Daoy (cell line): ENCODE results near the genes FAM50A, SMIM9 and F8.

- RAMPAGE, long total RNA, result no peak
Measured at GRCh38 chrX:154443539-154444878, at the start of gene FAM50A. FAM50A (plus strand) TSS chrX:154444141.

- RAMPAGE, long total RNA, result no peak
Measured at GRCh38 chrX:154515090-154515584, 895 bp downstream of the FAM3A start.

DNA sequence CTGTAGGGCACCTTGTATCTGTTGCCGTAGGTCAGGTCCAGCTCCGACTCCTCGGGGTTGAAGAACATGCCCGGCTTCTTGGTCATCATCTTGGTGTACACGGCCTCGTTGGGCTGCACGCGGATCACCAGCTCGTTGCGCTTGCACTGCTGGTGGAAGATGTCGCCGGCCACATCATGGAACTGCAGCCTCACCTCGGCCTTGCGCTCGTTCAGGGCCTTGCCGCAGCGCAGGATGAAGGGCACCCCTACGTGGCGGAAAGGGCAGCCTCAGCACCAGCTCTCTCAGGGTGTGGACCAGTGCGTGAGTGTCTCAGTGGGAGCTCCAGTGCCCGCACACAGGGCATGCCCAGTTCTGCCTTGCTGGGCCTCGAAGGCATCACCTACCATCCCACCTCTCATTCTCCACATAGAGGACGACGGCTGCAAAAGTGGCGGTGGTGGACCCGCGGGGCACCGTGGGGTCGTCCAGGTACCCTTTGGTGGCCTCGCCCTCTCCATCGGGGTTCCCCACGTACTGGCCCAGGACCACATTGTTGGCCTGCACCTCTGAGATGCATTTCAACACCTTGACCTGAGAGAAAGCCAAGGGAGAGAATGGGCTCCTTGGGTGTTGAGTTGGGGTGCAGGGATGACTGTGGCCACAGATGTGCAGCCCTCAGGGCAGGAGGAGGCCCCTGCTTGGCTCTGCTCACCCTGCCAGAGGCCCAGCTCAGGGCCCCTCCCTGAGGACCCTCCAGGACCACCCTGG lies 13.9 kb downstream of the G6PD start:
- RAMPAGE, long total RNA, result no peak

DNA sequence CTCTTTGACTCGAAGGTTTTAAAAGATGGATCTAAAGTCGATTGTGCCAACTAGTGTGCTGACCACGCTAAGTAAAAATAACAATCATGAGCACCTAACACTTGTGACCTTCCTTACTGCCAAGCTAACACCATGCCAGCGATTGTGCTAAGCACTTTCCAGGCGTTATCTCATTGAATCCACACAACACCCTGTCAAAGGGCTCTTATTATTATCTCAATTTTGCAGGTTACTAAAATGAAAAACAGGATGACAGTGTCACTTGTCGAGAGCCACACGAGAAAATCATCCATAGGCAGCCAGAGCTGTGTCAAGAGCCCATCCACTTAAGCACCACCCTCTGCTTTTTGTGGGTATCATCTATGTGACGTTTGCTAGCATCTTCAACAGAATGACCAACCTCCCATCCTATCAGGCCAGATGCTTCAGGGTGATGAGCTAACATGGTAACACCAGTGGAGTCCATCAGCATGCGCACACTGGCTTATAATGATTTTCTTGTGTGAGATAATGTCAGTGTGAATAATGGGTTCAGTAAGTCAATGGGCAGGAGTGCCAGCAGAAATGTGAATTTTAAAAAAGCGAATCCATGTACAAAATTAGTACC lies 929 bp upstream of the GAB3 start:
- RAMPAGE, long total RNA, result no peak

DNA sequence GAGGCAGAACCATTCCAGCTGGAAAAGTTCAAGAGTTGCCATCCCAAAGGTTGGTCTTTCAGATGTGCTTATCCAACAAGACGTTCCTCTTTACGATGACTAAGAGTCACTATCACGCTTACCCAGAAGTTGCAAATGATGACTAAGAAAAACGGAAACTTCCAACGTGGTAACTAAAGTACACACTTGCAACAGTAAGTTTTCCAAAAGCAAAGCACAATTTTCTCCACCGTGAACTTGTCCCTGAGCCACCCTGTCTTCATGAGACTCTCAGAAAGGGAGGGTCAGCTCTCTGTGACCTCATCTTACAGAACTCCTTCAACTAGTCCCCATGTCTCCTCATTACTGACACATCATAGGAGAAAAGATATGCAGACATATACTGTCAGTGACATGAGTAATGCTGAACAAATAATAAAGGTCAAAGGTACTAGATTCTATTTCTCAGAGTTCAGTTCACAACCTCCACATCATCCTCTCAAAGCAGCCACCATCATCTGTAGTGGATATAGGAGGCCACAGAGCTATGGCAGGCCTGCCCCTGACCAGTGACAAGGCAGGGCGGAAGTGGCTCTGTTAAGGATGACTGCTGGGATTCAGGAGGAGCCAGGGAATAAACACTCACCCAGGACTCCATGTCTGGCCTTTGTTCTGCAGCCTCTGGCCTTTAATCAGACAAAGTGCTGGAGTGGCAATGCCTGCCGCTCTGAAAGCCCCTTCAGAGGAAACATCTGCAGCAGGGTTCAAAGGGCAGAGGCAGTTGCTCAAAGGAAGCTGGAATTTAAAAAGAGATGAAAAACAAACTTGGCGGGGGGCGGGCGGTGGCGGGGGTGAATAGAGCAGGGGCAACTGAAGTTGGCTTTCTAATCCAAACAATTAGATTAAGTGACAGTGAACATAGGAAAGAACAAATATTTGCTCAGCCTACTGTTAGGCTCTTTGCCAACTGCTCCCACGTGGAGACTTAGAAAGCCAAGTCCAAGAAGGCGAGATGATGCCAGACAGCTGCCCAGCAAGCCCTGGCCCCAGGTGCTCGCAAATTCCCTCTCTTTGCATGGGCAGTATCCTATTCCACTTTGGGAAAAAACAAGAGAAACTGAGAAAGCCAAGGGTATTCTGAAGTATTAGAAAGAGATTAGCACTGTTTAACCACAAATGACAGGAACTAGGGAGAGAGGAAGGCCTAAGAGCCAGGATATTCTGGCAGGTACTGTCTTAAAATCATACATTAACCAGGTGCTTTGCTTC lies 5.7 kb downstream of the MPP1 start:
- RAMPAGE, long total RNA, result no peak

- RAMPAGE, long total RNA, result no peak
Measured at GRCh38 chrX:154834496-154834713, at the start of gene SMIM9. SMIM9 (minus strand) TSS chrX:154834662.

- RAMPAGE, long total RNA, result no peak
Measured at GRCh38 chrX:154987886-154988304, 34.6 kb downstream of the F8 start.

DNA sequence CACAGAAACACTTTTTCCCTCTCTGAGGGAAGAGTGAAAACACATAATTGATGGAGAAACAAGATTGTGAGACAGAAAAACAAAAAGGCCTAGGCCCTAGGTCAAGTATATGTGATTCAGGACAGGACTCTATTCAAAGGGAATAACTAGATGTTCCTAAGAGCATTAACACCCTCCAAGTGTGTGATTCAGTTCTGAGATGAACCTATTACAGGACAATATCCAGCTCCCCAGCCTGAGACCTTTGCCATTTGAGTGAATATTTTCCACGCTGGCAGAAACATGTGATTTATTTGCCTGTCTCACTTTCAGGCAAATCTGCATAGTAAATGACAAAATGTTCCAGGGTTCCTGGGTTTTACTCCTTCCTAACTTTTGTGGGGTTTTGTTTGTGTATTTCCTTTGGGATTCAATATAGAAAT lies 12.7 kb downstream of the F8 start:
- RAMPAGE, long total RNA, result no peak

GRCh38 chrX:155022146-155023137 lies at the start of gene F8:
F8 (minus strand) TSS chrX:155022723.
- RAMPAGE, long total RNA, result no peak

- RAMPAGE, long total RNA, result no peak
Measured at GRCh38 chrX:155216626-155217293, 500 bp downstream of the VBP1 start.

DNA sequence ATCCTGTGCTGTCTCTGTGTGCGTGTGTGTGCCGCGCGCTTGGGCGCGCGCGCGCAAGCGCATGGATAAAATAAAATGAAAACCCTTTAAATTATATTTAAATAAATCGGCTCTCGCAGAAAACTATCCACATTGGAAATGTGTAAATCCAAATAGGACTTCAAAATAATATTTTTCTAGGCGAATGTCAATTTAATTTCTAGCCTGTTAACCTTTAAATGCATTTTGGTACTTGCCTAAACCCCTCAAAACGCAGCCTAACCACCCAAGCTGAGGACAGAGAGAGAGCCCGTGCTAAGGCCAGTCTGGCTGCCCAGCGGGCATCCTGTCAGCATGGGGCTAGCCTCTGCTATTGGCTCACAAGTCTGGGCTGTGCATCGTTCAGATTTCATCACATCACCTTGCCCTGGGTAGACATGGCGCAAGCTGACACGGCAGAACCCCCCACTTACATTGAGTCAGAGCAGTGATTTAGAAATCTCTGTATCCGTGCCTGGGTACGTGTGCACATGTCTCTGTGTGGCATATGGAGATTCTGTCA lies 112.9 kb upstream of the VAMP7 start:
- RAMPAGE, long total RNA, result no peak

DNA sequence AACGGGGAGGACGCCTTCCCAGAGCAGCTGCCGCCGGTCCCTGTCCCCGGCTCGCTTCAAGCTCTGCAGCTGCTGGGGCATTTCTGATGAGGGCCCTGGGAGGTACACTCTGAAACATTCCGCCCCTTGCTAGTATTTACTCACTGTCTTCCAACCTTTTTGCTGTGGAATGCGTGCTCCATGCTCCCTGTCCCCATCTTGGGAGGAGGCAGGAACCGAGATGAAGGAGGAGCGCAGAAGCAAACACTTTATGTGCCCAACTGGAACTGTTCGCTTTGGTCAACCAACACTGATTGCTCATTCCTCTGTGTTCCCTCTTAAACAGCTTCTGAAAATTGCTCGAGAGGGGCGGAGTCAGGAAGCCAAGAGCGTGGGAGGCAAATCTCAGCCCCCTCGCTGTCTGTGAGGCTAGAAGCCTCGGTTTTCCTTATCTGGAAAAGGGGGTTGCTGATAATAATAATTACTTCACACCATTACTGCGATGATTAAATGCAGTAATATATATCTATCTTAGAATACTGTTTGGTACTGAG lies 6.4 kb upstream of the VAMP7 start:
- RAMPAGE, long total RNA, result no peak